Airway epithelial cell (primary cell): ENCODE measurements around the genes SLC39A1, JTB and ATP8B2.

DNA sequence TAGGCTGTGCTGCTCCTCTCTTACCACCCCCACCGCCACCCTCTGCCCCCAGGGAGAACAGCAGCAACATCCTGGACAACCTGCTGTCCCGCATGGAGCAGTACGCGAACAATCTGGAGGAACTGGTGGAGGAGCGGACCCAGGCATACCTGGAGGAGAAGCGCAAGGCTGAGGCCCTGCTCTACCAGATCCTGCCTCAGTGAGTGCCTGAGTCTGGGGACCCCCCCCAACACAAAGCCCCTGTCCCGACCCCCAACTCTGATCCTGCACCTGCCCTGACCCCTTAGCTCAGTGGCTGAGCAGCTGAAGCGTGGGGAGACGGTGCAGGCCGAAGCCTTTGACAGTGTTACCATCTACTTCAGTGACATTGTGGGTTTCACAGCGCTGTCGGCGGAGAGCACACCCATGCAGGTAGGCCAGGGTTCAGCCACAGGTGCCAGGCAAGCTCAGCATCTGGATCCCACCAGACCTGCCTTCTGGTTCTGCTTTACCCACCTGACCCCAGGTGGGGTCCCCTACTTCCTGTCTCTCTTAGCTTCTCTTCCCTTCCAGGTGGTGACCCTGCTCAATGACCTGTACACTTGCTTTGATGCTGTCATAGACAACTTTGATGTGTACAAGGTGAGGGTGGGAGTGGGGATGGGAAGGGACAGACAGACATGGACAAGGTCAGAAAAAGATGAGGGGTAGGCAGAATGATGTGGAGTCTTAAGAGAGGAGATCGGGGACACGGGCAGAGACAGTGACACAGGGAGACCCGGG, 10.6 kb downstream of the NPR1 start:
- RAMPAGE, long total RNA = no peak

- RAMPAGE, long total RNA = no peak
Measured at GRCh38 chr1:153777495-153778265, 2.5 kb downstream of the SLC27A3 start.

DNA sequence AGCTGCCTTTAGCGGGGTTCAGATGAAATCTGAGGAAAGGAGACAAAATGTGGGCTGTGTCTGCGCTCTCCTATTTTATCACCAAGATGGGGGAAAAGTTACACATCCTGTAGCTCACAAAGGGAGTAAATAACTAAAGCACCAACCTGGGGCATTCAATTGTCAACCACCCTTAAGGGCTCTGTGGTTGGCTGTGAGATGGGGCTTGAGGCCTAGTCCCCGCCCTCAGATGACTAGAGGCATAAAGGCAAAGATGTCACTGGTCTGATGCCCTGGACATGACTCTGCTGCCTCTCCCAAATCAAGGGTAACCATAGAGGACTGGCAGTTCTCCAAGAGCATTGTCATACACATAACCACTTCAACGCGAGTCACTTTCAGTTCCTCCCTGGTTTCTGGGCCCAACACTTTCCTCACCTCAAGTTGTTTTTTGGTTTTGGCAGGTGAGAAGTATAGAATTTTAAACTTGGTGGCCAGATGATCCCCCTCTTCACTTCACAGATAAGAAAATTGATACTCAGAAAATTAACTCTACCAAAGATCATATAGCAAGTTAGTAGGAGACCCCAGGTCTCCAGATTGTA, 30.1 kb downstream of the SLC27A3 start:
- RAMPAGE, long total RNA = no peak

DNA sequence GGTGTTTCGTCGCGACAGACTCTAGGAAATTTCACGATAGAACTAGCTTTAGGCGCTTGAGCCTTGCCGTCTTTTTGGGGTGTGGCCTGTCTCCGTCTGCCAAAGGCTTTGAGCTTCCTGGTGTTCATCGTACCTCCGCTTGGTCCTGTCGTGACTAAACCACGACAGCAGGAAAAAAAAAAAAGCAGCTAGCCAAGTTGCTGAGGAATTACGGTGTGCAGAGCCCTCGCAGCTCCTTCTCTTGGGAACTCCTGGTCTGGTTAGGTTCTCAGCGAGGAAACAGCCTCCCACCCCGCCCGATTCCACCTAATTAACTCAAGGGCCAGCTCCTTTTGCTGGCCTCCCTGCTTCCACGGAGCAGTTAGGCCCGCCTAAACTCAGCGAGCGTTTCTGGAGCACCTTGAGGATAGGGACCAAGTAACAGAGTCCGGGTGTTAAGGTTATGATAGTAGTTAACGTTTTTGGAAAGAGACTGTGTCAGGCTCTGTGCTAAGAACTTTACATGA, 713 bp upstream of the GATAD2B start:
- RAMPAGE, long total RNA = no peak

DNA sequence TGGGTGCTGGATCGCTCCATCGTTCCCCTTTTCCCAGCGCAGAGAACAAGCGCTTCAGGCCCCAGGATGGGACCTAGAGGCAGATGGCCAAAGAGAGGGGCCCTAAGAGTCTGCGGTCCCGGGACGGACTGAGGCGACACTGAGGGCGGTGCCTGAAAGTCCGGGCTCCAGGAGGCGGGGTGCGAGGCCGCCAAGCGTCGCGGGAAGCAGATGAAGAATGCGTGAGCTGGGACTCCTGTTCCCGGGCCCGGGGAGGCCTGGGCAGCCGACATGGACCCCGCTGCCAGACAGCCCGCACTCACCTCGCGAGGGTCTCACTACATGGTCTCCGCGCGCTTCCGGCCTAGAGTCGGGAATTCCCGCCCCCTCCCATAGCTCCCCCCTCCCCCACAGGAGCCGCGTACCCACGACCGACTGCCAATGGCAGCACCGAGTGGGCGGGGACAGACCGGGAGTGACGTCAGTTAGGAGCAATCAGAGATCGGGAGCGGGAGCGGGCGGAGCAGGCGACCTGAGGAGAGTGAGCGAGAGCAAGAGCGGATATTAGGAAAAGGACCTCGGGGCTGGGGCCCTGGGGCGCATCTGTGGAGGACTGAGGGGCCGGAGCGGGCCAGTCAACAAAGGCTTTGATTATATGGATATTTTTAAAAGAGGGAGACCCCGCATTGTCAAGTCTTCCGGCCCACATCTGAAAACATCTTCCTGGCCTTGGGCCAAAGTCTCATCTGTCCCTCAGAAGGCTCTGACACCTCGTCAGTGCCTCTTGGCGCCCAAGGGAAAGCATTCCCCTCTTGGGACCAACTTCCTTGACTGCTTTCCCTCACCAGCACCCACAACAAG, at the start of gene SLC39A1:
Gene SLC39A1 (minus strand): TSS at position 345 of the 840 bp plus-strand sequence.
- RAMPAGE, long total RNA = start-site peak on the minus strand centred at position 334 of the sequence, 23 bp wide, 202 and 56 reads in 2 replicates; start-site peak on the plus strand centred at position 515 of the sequence, 63 bp wide, 9 and 6 reads in 2 replicates

DNA sequence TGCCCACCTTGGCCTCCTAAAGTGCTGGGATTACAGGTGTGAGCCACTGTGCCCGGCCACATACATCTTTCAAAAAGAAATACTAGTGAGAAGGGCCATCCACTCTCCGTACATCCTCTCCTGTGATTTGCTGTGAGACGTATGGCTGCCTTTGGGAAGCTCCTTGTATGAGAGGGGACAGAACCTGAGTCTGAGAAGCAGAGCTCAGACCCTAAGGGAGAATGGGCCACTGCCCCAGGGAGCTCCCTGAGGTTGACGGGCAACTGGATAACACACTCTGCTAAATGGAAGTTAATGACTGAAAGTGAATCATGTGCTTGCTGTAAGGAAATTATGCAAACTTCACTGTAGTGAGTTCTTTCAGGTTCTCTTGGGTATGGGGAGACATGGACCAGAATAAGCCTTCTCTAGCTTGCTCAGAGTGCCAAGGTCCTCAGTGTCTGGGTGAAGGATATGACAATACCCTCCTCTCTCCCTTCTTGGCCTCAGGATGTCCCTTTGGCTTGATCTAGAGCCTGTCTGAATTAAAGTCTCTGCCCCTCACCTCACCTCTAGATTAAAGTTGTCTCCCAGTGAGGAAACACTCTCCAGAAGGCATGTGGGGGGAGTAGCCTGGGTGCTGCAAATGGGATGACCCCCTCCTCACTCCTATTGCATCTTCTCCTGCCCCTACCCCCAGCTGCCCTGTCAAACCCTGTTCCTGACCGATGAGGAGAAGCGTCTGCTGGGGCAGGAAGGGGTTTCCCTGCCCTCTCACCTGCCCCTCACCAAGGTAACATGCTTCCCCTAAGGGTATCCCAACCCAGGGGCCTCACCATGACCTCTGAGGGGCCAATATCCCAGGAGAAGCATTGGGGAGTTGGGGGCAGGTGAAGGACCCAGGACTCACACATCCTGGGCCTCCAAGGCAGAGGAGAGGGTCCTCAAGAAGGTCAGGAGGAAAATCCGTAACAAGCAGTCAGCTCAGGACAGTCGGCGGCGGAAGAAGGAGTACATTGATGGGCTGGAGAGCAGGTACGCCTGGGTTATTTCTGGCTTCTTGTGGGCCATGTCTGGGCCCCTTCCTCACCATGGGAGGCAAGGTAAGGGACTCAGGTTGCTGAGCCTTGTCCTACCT, 4.7 kb downstream of the CREB3L4 start:
- RAMPAGE, long total RNA = no peak

GRCh38 chr1:153977545-153978229, at the start of gene JTB:
JTB (minus strand) TSS chr1:153977674.
- RAMPAGE, long total RNA = no peak

DNA sequence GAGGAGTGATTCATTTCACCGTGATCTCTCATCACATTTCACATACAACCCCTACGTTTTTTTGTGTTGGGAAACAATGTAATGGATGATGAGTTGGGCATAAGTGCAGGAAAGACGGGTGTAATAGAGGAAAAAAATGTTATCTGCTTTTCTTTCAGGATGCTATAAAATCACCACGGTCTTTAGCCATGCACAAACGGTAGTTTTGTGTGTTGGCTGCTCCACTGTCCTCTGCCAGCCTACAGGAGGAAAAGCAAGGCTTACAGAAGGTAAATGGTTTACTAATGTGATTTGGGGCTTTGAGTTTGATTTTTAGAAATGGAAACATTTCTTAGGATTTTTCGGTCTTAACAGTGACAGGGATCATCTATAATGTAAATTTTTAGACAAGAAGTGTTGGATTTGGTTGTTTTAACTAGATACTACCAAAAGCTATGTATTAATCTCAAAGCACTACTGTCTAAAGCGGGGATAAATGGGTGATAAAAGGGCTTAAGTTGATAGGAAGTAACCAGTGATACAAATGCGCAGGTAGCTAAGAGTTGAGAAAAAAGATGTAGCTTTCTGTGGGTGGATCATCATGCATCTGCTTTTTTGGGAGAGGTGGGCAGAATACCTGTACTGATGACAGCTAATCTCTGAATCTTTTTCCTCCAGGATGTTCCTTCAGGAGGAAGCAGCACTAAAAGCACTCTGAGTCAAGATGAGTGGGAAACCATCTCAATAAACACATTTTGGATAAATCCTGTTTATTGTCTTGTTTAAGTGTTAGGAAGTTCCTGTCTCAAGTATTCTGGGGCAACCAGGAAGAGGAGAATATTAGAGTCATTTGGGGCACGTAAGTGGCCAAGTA, 1.1 kb downstream of the RPS27 start:
- RAMPAGE, long total RNA = no peak

DNA sequence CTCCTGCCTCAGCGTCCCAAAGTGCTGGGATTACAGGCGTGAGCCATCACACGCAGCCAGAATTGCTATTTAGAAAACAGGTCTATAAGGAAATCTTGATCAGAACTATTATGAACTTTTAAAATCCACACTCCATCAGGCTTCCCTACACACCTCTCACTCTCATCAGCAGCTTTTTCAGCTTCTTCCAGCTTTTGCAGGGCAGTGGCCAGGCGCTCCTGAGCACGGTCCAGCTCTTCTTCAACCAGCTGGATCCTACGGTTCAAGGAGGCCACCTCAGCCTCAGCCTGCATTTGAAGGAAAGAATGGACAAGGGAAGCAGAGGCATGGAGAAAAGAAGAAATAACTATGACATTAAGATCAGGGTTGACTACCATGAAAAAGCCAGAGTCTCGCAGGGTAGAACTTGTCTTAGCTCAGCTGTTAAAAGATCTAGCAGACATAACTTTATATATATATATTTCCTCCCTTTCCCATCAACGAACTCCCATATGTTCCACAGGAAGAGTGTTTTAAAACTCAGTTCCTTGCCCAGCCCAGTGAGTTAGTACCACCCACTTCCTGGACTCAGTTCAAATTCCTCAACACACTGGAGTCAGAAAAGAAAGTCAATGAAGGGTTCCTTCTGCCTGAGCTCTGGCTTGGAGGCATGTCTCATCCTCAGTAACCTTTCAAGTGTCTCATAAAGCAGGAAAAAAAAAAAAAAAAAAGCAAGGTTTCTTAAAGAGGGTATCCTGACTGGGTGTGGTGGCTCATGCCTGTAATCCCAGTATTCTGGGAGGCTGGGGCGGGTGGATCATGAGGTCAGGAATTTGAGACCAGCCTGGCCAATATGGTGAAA, 15.7 kb downstream of the TPM3 start:
- RAMPAGE, long total RNA = no peak

- RAMPAGE, long total RNA = no peak
Measured at GRCh38 chr1:154185815-154186640, 5.9 kb downstream of the TPM3 start.

- RAMPAGE, long total RNA = no peak
Measured at GRCh38 chr1:154325098-154326123, at the start of gene ATP8B2. ATP8B2 (plus strand) TSS chr1:154325525.

- RAMPAGE, long total RNA = no peak
Measured at GRCh38 chr1:154408385-154408963, 3.3 kb downstream of the IL6R start.

DNA sequence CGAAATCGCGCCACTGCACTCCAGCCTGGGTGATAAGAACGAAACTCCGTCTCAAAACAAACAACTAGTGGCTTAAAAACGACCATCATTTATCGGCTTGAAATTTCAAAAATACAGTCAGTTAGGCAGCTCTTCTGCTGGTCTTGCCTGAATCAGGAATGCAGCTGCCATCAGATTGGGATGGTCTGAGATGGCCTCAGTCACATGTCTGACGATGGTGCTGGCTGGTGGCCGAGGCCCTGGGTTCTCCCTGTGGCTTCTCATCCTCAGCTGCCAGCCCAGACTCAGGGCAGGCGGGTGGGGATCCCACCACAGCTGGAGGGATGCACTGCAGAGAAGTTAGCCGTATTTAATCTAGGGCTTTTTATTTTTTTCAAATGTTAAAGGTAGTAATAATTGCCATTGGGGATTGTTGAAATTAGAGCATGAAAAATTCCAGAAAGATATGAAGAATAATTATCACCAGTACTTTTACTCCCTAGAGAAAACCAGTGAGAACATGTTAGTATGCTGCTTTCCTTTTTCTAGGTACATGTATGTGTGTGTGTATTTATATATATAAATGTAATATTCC, 31.4 kb downstream of the IL6R start:
- RAMPAGE, long total RNA = no peak

- RAMPAGE, long total RNA = no peak
Measured at GRCh38 chr1:154464726-154465393, 37.2 kb upstream of the TDRD10 start.

DNA sequence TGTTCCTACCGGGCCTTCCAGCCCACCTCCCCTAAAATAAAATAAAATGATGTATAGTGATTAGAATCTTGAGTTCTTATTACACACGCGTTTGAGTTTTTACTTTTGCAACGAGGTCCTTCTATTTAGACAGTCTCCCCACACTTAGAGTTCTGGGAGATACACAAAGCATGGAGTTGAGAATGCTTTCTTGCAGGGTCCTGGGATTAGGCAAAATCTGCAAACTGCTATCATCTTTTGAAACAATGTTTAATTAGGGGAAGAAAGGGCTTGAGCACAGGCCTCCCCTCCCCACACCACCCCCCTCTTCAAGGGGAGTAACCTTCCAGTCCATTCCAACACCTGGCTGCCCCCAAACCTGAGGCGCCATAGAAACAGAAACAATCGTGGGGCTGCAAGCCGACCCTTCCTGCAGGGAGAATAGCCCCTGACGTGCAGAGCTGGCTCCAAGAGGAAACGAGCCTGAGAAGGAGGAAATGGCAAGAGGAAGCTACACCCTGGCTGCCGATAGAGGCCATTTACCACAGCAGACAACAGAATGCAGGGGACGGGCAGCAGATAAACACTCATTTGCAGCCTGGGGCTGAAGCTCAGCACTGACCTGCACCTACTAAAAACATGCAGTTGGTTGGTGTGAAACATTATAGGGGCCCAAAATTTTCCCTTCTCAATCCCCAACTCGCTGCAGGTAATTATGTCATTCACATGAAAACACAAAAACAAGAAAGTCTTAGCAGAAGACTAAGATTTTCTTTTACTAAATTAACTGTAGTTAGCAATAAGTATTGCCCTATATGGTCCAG, 8.8 kb upstream of the TDRD10 start:
- RAMPAGE, long total RNA = no peak

DNA sequence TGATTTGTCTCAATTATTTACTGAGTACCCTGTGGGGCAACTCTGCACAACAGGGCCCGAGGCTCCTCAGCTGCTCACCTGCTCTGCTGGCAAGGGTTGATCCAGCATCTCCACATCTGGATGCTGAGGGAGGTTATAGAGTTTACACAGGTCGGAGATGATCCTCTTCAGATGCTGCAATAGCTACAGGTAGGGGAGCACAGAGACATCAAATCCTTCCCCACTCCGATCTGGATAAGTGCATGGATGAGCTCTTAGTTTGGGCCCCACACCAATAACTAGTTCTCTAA, 3.2 kb downstream of the UBE2Q1 start:
- RAMPAGE, long total RNA = no peak

DNA sequence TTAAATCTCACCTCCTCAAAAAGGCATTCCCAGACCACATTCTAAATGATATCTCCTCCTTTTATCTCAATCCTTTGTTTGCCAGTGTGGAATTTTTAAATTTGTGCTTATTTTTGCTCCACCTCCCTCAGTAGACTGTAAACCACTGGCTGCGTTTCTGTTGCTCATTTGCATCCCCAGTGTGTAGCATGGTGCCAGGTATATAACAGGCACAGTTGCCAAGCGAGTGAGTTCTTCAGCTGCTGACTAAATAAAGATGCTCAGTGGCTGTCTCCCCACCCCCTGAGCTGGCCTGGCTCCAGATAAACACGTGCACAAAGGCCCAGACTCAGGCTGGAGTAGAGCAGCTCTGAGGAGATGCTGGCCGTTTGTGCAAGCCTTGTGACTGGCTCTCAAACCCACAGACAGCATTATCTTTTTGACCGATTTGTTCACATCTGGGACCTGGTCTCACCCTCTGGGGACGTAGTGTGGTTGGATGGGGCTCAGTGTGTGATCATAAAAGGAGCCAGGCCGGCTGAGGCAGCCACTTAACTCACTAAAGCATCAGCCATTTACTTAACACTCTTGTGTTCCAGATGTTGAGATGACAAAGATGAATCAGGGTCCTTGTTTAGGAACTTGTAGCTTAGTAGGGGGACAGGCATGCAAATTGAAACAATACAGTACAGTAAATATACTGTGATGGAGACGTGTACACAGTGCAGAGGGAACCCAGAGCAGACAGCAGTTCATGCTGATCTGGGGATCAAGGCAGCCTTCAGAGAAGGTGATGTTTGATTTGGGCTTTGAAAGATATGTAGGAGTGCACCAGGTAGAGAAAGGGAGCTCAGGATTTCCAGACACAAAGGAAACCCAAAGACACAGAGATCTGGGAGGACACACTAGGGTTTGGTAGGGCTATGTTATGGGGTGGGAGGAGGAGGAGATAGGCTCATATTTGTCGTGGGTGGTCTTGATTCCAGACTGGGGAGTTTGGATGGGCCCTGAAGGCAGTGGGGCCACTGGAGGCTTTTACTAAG, 7.3 kb downstream of the CHRNB2 start:
- RAMPAGE, long total RNA = no peak

DNA sequence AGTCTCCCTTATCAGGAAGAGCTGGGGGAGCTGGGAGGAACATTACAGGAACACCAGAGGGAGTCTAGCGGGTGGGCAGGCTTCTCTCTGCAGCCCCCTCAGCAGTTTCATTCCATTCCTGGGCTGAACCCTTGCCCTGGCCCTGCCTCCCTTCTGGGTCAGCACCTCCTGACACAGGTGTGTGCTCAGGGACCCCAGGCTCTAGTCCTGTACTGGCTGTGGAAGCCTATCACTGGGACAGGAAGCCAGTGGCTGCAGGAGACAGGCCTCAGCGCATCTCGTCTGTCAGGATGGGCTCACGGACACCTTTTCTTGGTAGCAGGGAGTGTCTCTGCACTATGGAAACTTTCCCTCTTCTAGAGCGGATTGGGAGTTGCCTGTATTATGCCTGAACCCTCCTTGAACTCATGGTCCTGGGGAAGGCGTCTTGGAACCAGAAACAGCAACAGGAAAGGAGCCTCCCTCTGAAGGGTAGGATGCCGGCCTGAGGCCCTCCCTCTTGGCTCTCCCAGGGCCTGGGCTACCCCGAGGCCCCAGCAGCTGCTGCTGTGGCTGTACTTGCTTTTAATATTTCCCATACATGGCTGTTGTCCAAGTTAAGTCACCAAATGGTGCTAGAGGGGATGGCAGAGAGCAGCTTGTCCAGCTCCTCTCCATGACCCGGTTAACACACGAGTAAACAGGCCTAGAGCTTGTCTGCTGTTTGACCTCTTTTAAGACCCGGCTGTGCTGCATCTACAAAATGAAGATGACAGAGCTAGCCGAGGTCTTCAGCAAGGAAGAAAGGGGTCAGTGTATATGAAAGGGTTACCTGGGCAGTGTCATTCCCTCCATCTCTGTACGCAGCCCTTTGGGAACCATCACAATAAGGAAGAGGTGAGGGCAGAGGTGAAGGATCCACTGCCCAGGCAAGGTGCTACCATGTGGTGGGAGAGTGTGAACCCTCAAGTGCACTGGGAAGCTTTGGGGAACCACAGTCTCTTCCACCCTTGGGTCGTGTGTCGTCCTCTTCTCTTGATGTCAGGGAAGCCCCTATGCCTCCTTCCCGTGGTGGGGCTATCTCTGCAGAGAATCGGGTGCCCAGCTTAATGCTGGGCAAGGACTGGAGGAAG, 10.5 kb downstream of the CHRNB2 start:
- RAMPAGE, long total RNA = no peak

DNA sequence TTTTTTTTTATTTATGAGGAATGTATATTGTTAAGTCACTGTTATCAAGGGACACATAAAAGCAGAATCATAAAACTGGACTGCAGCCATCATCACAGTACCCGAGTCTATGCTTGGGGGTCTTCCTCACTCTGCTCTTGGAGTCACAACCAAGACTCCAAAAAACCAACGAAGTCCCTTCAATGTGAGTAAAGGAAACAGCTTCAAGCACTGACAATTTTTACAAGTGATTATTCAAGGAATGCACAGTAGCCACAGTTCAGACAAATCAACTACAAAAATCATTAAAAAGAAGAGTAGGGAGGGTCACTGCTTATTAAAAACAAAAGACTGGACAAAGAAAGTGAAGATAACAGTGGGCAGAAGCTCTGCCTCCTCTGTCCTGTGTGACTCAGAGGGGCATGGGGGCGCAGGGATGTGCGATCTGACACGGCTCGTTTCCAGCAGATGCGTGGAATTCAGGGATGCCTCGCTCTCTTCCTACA, 14.5 kb downstream of the CHRNB2 start:
- RAMPAGE, long total RNA = no peak

DNA sequence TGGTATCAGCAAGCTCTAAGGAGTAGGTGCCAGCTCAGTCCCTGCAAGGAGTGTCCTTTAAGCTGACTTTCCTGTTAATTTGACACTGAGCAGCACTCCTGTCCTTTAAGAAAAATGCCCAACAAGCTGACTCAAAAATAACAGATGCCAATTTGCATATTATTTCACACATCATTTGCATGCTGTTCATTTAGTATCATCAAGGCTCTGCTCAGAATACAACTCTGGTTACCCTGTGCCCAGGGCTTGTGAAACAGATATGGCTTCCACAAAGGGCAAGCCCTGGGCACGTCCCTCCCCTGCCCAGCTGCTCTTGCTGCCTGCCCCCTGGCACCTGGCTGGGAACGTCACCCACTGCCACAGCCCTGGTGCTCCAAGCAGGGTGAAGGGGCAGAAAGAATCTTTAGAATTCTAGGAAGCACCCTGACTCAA, 10.3 kb downstream of the KCNN3 start:
- RAMPAGE, long total RNA = no peak